Pericardium fibroblast (primary cell): ENCODE measurements around a stretch of chr1.

DNA sequence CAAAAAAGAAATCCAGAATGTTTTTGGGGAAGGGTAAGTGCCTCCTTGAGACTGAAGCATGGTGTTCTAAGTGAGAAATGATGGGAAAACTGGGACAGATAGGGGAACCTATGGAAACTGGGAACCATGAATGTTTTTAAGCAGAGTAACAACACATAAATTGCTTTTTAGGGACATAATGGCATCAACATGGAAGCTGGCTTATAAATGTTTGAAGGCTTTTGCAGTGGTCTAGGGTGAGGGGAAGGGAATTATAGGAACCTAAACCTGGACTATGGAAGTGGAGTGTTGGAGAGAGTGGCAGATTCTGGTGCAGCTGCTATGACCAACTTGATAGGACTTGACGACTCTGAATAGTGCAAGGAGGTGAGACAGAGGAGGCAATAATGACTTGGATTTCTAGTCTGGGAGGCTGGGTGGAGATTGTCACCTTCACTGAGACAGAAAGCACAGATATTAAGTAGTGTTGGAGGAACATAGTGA is 3.6 kb downstream of the C4BPA start:
- RAMPAGE, long total RNA = no peak

- RAMPAGE, long total RNA = no peak
These were observed 68.2 kb downstream of the C4BPA start for GRCh38 chr1:207172355-207172554.

DNA sequence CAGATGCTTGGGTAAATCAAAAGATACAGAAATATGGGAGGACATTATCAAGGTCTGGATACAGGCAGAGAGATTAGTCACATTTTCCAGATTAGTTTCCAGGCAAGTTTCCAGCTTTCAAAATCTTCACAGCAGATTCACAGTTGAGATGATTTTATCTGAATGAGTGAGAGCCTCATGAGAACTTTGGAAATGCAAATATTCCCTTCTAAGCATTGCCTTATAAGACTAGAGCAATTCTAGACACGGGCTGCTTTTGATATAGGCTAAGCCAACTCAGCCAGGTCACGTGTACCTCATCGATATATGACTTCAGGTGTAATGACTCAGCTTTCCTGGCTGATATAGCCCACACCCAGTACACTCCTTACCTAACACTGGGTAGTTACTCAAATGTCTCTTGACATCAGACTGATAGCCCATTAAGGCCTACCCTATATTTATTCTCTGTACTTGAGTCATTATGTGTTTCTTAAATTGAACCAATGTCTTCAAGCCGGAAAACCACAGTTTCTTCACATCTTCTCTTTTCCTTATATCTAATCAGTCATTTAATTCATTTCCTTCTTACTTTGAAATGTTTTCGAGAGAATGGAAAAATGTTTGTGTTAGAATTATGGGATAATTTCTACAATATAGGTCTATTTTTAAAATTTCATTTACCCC is 88.8 kb upstream of the CD55 start:
- RAMPAGE, long total RNA = no peak

DNA sequence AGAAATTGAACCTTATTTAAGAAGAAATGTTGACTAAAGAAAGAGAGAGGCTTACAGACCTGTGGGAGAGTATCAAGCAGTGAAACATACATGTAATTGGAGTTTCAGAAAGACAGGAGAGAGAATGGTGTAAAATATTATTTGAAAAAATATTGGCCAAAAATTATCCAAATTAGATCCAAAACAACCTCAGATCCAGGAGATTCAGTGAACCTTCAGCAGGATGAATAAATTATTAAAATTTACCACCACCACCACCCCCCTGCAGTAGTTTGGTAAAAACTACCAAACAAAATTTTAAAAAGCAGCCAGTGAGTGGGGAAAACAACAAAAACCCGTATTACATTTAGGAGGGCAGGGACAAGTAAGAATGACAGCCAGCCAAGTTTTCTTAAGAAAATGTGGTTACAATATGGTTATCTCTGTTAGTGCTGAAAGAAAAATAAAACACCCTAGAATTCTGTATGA is 14.6 kb downstream of the CD46 start:
- RAMPAGE, long total RNA = no peak

GRCh38 chr1:207801387-207802643 is 50.0 kb downstream of the CD46 start:
- RAMPAGE, long total RNA = no peak

DNA sequence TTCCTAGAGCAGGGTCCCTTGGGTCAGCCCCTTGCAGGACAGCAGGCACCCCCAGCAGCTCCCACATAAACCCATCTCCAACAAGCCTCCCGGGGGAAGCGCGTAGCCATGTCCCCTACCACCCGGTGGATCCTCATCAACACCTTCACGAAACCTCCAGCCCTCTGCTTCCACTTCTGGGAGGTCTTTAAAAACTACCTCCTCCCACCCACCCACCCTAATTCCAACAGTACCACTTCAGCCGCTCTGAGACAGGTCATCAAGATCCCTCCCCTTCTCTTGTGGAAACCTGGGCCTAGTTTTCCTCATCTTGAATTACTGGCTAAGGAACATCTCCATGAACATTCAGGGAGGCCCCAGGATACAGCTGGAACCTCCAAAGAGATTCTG is 59.6 kb downstream of the CD46 start:
- RAMPAGE, long total RNA = no peak

DNA sequence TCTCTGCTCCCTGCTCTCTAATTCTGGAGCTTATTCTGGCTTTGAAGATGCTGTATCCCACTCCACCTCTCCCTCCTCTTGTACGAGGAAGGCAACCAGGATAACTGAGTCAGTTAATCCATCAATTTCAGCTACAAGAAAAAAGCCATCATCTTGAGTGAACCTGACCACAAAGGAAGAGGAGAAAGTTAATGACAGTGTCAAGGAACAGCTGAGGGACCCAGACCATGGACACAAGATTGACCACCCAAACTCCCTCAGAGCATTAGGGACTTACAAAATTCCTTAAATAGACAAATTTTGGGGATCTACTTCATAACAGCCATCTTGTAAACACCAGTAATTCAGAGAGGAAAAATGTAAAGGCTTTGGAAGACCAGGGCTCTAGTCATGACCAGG is 67.9 kb downstream of the CD46 start:
- RAMPAGE, long total RNA = no peak

DNA sequence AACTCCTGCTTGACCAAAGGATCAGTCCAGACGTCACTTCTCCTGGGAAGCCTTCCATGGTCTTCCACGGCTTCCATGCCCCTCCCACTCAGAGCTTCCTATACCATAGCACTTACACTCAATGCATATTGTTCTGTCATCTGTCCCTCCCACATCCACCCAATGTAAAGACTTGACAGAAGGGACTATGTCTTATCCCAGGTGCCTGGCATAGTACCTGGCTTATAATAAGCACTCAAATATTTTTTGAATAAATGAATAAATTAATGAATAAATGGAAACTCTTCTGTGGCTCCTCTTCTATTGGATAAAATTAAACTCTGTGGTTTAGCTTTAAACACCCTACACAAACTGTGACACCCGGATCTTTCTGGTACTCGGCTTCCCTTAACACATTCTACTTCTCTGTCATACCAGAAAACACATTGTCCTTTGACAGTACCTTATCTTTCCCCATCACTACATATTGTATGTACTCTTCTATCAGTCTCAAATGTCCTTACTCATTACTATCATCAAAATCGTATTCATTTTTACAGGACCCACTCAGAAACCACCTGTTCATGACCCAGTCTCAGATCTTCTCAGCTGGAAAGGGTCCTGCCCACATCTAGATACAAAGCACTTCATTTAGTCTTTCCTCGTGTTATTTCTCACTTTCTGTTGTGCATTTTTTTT is 28.0 kb downstream of the CD34 start:
- RAMPAGE, long total RNA = no peak

GRCh38 chr1:207910111-207910610 is 764 bp downstream of the CD34 start:
- RAMPAGE, long total RNA = no peak

GRCh38 chr1:207922656-207922963 is 11.7 kb upstream of the CD34 start:
- RAMPAGE, long total RNA = no peak

DNA sequence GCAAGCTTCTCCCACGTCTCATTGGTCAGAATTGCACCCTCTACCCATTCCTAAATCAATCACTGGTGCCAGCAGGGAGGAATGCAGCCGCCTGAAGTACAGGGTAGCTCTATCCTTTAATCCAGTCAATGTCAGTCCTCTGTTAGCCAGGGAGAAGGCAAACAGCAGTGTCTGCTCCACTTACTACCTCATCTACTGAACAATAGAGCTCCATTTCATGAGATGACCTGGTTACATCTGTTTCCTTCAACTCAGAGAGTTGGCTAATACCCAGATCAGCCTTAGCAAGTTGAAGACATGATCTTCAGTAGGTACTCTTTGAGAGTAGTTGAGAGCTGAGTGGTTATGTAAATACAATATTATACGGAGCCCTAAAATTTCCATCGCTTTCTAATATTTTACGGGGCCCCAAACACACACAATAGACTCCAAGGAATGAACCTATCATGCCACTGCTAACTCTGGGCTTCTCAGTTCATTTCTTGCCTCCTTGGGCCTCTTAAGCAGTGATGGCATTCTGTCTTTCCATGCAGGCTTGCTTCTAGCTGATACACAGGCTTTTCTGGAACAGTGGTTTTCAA is 46.1 kb upstream of the CD34 start:
- RAMPAGE, long total RNA = no peak

GRCh38 chr1:207958807-207960207 is 48.4 kb upstream of the CD34 start:
- RAMPAGE, long total RNA = no peak

- RAMPAGE, long total RNA = no peak
These were observed 119.3 kb upstream of the CD34 start for GRCh38 chr1:208029972-208030947.

GRCh38 chr1:208219286-208220277 is 24.6 kb downstream of the PLXNA2 start:
- RAMPAGE, long total RNA = no peak

DNA sequence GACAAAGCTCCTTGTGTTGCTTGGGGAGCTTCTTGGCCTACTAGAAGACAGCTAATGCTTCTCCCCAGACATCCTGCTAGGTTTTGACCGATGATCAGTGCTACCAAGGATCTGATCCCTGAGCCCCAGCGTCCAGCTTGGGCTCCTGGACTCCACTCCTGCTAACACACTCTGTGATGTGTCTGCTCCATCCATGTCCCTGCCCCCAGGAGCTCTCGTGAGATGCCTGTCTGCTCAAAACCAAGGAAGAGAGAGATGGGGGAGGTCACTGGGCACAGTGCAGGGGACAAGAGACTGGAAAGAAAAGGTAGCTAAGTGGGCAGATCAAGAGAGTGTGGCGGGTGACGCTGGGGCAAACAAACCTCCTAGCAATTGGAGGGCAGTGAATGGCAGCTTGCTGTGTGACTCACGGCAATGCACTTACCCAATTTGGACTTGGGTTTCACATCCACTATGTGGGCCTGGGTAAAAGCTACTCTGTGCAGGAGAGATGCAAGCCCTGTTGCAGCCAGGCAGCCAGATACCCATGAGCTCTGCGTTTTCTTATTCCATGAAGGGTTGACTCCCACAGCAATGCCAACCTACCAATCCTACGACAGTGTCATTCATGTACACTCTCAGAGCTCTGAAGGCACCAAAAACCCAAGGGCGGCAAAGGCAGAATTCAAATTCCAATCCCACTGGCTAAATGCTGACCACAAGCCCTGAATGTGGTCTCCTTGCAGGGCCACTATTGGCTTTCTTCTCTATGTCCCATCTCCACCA is 9.5 kb downstream of the PLXNA2 start:
- RAMPAGE, long total RNA = no peak

DNA sequence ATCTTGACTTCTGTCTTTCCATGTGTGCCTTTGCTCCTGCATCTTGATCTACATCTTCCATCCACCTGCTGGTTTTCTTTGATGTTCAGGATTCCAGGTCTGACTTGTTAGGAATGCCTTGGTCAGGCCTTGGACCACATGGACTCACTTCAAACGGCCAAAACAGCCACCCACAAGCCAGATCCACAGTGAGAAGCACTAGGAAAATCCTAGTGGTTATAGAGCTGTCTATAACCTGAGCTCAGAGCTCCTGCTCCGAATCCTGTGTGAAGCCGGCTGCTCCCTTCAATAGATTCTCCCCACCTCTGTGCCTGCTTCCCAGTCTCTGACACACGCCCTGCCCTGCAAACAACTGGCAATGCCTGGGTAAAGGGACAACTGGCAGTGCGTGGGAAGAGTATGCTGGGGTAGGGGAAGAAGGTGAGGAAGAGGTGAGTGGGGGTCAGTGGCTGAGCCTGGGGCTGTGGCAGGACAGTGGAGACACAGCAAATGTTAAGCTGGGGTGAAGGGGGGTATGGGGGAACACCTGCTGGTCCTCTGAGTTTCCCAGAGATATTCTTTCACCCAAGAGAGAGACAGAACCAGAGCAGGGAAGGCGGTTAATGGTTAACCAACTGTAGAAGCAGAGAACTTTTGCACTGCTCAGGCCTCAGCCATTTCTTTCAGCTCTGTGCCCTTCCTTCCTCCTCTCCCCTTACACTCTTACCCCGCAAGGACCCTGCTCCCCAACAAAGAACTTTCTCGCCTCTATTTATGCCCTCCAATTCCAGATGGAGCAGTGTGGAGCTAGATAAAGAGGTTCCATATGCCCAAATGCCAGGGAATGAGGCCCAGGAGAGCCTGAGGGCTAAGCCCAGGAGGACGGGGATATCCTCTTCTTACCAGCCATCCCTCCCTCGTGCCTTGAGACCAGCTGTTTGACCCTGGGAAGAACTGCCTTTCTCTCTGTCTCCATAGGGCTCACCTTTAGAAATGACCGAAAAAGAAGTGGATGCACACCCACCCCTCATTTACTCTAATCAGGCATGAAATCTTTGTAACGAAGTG is 4.4 kb downstream of the PLXNA2 start:
- RAMPAGE, long total RNA = no peak

DNA sequence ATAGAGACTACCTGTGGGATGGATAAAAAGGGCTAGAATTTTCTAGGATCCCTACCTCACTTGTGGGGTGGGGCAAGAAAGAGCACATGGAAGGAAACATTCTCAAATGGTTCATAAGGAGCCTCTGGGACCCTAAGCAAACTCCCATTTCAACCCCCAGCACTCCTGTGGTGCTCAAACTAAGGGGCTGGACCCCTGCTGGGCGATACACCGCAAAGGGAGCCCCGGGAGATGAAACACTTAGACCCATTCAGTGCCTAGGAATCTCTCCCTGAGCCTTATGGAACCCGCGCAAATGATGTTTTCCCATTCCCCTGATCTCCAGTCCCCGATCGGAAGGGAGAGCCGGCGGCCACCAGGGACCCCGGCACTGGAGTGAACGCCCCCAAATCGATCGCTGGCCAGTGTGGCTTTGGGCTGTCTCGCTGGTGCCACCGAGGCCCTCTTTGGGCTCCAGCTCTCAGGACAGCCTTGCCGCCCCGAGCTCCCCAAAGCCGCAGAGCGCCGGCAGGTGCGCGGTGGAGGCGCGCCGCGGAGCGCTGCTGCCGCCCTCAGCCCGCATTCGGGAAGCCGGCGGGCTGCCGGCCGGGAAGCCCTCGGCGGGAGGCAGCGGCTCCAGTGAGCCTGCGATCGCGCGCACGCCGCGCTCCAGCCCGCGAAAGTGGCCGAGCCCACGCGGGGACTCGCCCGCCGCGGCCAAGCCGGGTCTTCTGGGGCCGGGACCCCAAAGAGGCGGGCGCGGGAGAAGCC is 1.2 kb downstream of the PLXNA2 start:
- RAMPAGE, long total RNA = no peak

DNA sequence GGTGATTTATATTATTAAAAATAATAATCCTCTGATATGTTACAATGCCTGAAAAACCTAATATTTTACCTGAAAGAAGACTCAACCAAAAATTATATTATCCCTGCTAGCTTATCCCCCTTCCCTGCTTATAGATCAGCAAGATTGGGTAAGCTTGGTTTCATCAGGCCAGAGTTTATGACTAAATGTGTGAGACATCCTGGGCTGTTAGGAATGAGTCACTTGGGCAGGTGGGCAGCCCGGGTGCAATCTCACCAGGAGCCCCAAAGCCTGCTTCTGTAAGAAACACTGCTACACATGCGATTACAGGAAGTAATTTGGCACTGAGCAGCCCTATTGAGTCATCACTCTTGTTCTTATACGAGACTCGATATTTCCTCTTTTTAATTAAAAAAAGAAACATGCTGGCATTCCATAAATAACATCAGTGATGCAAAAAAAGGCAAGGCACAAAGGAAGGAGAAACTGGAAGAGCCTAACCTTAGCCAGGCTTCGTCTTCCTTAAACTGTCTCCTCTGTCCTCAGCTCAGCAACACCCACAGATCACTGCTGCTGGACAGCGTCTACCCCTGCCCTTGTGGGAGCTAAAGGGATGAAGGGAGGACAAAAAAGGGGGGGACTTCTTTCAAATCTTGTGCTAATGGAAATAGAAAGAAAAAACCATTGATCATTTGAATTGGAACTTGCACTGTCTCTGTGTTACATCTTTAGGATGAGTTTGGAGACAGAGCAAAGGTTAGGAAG is 544.1 kb upstream of the CAMK1G start:
- RAMPAGE, long total RNA = no peak

DNA sequence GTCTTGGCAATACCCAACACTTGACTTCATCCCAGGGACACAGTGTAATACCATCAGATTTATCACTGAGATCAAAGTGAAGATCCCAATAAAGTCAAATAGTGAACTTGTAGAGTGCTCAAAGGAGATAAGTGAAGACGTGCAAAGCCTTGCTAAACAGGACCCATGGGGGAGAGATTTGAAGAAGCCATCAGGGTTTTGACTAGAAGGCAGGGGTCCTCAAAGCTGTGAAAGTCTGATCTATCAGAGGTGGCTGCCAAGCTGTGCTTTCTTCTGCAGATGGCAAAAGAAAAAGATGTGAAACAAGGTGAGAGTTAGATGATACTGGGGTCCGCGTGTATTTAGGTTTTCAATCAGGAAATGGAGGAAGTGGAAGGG is 211.6 kb upstream of the CAMK1G start:
- RAMPAGE, long total RNA = no peak

DNA sequence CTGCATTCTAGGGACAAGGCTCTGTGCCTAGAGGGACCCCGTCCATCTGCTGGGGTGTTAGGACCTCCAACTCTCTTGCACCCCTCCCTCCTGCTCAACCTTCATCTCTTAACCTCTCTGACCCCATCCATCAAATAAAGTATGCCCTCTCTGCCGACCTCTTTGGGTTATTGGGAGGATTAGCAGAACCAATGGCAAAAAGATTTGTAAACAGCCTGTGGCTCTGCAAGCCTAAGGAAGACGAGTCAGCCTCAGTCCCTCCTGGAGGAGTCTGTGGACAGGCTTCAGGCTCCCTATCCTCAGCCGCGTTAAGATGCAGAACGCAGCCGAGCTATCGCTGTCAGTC is 545 bp downstream of the CAMK1G start:
- RAMPAGE, long total RNA = no peak